Metastatic Breast Carcinoma in the Ovary (tissue), 3 donors: ENCODE results near the genes HBG2, HBE1, OR51Q1, OR56B2P, OR56B4 and TRIM3.

DNA sequence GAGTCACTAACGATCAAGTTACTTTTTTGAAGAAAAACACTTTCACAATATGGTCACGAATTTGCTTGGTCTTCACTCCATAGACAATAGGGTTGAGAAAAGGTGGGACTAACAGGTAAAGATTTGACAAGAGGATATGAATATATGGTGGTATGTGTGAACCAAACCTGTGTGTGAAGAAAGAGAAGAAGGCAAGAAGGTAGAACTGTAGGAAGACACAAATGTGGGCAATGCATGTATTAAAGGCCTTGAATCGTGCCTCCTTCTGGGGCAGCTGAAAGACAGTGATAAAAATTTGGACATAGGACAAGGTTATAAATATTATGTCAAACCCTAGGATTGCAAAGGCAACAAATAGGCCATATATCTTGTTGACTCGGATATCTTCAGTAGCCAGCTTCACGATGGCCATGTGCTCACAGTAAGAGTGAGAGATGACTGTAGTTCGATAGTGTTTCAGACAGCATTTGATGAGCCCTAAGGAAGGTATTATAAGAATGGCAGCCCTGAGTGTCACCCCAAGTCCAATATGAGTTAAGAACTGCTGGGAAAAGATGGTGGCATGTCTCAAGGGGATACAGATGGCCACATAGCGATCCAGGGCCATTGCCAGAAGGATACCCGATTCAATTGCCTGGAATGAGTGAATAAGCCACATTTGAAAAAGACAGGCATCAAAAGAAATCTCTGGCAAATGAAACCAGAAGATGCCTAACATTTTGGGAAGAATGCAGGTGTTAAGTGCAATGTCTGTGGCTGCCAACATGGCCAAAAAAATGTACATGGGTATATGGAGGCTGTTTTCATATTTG lies 6.3 kb downstream of the OR52A5 start:
- PRO-cap, 3 experiments = no peak in any of the 3 experiments

DNA sequence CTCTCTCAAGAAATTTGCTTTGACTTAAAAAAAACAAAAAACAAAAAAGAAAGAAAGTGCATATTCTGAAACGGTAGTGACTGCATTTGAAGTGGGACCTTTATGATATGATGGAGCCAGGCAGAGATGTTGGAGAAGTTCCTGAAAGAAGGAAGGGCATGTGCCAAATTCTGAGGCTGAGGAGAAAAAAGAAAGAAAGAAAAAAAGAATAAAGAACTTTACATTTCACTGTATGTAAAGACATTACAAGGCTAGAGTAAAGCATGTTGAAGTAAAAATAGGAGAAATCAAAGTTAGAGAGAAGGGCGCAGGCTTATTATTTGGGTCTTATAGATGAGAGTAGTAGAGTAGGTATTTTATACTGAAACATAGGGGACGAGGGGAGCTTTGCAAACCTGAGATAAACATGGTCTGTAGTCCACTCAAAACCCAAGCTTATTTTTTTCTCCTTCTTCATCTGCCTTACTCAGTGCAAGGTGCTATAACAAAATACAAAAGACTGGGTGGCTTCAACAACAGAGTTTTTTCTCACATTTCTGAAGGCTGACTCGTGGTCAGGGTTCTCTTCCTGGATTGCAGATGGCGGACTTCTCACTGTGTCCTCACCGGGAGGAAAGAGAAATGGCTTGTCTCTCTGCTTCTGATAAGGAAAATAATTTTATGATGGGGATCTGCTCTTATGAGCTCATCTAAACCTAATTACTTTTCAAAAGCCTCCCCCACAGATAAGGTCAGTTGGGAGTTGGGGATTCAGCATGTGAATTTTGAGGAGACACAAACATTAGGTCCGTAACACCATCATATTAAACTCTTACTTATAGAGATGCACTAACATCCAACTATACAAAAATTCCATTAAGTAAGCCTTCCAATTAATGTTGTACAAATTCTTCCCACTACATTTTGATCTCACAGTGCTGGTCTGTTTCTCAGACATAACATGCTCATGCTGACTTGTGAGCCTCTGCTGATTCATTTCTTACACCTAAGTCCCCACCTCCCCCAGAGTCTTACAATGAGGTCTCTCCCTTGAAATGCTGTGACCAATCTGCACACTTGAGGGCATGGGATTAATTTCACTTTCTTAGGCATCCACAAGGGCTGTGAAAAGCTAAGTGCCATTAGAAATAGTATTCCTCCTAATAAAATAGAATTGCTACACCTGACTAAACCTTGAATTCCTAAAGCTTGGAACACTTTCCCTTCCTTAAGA lies 2.5 kb downstream of the HBG1 start:
- PRO-cap, 3 experiments = no peak in any of the 3 experiments

- PRO-cap, 3 experiments = no peak in any of the 3 experiments
These were observed at the start of gene HBG2 for GRCh38 chr11:5254664-5255086. TSS of gene HBG2 (minus strand) at chr11:5254781.

DNA sequence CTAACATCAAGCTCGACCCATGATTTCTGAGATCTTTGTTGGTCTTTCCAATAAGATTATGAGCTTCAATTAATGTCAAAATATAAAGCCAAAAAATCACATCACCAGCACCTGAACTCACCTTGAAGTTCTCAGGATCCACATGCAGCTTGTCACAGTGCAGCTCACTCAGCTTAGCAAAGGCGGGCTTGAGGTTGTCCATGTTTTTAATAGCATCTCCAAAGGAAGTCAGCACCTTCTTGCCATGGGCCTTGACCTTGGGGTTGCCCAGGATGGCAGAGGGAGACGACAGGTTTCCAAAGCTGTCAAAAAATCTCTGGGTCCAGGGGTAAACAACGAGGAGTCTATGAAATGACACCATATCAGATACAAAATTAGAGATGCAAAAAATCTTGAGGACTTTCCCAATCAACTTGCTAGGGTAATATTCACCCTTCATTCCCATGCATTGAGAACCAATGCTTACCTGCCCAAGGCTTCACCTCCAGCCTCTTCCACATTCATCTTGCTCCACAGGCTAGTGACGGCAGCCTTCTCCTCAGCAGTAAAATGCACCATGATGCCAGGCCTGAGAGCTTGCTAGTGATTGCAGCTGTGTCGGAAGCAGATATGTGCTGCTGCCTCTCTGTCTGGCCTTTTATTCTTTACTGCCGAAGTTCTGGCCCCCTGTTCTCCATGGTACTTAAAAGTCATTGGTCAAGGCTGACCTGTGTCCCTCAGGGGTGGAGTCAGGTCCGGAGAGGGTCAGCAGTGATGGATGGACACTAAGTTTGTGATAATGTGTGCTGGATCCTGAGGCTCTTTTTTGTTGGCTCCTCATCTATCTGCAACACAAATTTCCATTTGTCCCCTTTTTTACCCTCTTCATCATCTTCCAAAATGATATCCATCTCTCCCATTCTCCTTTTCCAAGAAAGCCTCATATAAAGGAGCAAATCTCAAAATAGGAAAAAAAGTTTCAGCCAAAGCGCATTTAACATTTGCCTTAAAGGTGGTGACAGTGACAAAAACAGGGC lies at the start of gene HBE1:
Gene HBE1 (minus strand): TSS at position 613 of the 1,016 bp plus-strand sequence.
- PRO-cap, 3 experiments = no peak in any of the 3 experiments

- PRO-cap, 3 experiments = no peak in any of the 3 experiments
These were observed 420 bp downstream of the OR51M1 start for GRCh38 chr11:5383975-5384489.

DNA sequence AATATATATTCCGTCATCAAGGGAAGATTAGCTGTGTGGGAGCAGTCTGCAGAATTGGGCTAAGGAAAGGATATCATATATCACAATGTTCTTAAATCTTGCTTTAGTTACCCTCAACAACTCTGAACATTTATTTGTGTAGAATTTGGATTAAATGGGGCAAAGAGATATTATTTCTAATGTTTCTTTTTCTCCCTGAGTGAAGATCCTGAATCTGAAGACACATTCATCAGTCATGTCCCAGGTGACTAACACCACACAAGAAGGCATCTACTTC lies at the start of gene OR51Q1:
Gene OR51Q1 (plus strand): TSS at position 146 of the 277 bp plus-strand sequence.
- PRO-cap, 3 experiments = no peak in any of the 3 experiments

- PRO-cap, 3 experiments = no peak in any of the 3 experiments
These were observed 3.7 kb upstream of the TRIM34 start for GRCh38 chr11:5621057-5621639.

DNA sequence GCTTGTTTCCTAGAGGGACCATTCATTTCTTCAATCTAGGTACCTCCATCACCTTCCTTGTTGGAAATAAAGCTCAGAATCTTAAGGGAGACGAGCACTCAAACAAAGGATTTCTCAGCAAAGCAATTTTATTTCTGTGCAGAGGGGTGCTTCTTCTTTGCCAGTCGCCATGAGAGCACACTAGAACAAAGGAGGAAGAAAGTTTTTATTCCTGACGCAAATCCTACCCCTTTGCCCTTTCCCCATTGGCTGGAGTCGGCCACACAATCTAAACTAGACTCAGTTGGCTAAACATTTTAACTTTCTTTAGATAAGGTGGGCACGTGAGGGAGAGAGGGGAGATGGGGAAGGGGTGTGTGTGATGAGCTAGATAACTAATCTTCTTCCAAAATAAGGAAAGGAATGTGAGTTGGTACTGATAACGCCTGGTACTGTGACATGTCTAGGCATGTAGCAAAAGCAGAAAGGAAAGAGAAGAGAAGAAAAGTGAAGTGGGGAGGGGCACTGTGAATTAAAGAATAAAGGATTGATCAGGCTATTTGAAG lies 599 bp downstream of the TRIM22 start:
- PRO-cap, 3 experiments = peak in 3 of 3 experiments; most common plus-strand start position 333 of the sequence (in 1); most common minus-strand start position 179 of the sequence (in 3)

- PRO-cap, 3 experiments = no peak in any of the 3 experiments
These were observed at the start of gene OR56B2P for GRCh38 chr11:5760848-5761329. TSS of gene OR56B2P (plus strand) at chr11:5761153.

DNA sequence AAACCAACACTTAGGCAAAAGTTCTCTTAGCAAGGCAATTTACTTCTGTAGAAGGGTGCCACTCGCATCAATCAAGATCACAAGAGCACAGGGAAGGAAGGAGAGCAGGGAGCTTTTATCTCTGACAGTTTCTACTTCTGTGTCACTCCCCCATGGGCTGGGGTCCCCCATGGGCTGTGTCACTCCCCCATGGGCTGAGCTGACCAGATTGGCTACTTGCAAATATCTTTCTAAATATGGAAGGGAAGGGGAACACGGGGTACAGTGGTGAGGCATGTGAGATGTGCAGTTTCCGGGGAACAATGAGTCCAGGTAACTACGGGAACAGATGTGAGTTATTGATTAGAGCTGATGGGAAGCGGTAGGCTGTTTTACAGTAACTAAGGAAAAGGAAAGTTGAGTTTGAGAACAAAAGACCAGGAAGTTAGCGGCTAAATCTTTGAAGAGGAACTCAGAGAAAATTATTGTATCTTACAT lies 479 bp downstream of the OR52N2 start:
- PRO-cap, 3 experiments = no peak in any of the 3 experiments

DNA sequence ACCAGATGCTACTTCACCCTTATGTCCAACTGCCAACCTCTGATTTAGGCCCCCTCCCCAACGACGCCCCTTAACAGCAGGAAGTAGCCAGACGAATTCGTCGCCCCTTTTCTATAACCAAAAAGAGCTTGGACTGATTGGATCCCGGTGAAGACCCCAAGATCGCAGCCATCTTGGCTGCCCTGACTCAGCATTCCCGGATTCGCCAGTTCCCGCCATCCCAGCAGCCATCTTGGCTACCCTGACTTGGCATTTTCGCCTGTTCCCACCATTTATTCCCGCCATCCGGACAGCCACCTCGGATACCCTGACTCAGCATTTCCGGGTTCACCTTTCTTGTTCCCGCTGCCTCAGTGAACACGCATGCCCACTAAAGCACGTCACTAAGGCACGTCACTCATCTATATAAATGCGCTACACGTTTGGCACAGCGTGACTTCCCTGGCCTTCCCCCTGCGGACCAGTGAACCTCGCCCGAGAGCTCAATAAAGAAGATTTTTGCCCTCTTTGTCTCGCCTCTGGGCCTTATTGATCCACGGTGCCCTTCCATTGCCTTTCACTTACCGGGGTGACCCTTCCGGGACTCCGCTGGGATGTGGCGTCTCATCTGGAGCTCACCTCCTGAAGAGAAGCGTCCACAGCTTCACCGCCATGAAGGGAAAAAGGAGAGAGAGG lies 4.1 kb upstream of the OR56A3 start:
- PRO-cap, 3 experiments = peak in 1 of 3 experiments; most common plus-strand start position 433 of the sequence (in 1); most common minus-strand start position 309 of the sequence (in 1)

- PRO-cap, 3 experiments = peak in 1 of 3 experiments; most common plus-strand start chr11:5938747 (in 1); most common minus-strand start chr11:5938617 (in 1)
These were observed 3.5 kb upstream of the OR56A3 start for GRCh38 chr11:5938471-5938943.

GRCh38 chr11:6107377-6107901 lies at the start of gene OR56B4:
TSS of gene OR56B4 (plus strand) at chr11:6107684.
- PRO-cap, 3 experiments = no peak in any of the 3 experiments

- PRO-cap, 3 experiments = no peak in any of the 3 experiments
These were observed 2.1 kb upstream of the C11orf42 start for GRCh38 chr11:6202884-6204002.

GRCh38 chr11:6219284-6220085 lies 14.1 kb downstream of the C11orf42 start:
- PRO-cap, 3 experiments = no peak in any of the 3 experiments

- PRO-cap, 3 experiments = peak in 1 of 3 experiments; most common plus-strand start chr11:6319992 (in 1)
These were observed 519 bp downstream of the CAVIN3 start for GRCh38 chr11:6319861-6320103.

DNA sequence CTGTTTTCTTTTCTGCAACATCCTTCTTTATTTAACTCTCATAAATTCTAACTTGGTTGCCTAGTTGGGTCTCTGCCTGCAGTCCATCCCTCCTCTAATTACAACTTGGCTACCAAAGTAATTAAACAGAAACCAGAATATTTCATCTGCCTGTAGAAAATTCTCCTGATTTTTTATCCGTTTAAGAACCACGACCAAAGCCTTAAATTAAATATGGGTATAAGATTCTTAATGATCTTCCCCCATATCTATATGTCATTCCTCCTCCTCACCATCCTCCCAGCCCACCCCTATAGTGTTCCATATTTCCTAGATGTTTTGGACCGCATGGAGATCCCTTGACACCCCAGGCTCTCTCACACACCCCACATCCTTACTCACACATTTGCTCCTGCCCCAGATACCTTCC lies 32.4 kb upstream of the CAVIN3 start:
- PRO-cap, 3 experiments = no peak in any of the 3 experiments

DNA sequence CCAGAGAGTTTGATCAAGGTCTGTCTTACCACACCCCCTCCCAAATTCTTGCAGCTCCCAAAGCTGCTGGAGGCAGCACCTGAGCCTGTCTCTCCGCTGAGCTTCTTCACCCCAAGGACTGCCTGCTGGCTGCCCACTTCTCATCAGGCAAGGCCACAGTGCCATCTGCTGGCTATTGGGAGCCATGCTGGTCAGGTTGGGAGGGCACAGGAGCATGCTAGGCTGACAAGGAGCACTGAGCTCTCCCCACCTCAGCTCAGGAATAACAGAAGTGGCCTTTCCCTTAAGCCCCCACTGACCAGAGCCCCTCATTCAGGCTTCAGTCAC lies 27.2 kb upstream of the SMPD1 start:
- PRO-cap, 3 experiments = no peak in any of the 3 experiments

DNA sequence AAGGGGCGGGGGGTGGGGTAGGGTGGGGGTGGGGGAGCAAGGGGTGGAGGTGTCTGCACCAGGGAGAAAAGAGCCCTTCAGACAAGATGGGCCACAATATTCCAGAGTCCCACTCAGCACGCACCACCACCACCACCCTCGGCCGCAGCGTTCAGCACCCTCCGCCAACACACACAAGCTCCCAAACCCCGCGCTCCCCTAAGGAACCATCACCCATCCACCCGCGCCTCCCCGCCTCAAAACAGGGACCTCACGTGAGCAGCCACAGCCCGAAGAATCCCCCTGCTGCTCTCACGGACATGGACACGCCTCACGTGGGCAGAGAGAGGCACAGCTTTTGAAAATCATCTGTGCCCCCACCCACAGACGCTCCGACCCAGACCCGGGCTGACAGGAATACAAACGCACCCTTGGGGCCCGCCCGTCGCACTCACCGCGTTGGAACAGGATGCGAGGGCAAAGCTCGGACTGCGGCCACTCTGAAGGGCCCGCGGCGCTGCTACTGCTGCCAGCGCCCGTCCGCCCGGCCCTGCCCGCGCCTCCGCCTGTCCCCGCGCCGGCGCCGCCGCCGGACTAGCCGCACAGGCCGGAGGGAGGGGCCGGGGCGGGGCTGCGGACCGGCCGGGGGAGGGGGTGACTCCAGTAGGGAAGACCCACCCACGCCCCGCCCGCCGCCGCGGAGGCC lies at the start of gene TRIM3:
Gene TRIM3 (minus strand): TSS at position 585 of the 685 bp plus-strand sequence.
- PRO-cap, 3 experiments = peak in 3 of 3 experiments; most common minus-strand start position 575 of the sequence (in 3)

- PRO-cap, 3 experiments = peak in 1 of 3 experiments; most common plus-strand start chr11:6479372 (in 1)
These were observed 2.0 kb downstream of the ARFIP2 start for GRCh38 chr11:6478983-6479587.